Metastatic Breast Carcinoma in the Brain (tissue), 10 donors: ENCODE measurements around a stretch of chr2.

- PRO-cap, 10 experiments, result peak in 3 of 10 experiments; most common plus-strand start chr2:46899275 (in 3); most common minus-strand start chr2:46899175 (in 1)
Observed at GRCh38 chr2:46898973-46899362, 16.6 kb downstream of the MCFD2 start.

DNA sequence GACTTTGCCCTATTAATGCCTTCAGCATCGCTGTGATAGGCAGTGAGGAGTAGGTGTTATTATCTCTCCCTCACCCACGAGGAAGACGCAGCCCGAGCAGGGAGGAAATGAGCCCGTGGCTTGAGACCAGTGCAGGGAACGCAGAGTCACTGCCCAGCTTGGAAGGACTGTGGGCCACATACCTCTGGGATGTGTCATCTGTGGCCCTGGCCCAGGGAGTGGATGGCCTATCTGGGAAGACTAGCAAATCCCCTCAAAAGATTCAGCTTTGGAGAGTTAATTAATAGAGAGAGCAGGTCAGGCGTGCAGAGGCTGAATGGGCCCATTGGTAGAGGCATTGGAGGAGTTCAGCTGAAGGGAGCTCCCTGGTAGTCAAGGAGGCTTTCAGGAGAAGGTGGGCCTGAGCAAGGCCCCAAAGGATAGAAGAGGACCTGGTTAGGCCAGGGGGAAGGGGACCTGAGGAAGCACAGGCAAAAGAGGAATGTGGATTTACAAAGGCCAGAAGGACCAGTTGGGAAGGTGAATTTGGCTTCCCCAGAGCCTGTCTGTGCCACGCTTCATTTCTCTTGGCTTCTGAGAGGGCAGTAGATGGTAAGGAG, 14.2 kb downstream of the TTC7A start:
- PRO-cap, 10 experiments, result peak in 2 of 10 experiments; most common plus-strand start position 283 of the sequence (in 2)

GRCh38 chr2:46983103-46983627, 42.1 kb downstream of the TTC7A start:
- PRO-cap, 10 experiments, result no peak in any of the 10 experiments

DNA sequence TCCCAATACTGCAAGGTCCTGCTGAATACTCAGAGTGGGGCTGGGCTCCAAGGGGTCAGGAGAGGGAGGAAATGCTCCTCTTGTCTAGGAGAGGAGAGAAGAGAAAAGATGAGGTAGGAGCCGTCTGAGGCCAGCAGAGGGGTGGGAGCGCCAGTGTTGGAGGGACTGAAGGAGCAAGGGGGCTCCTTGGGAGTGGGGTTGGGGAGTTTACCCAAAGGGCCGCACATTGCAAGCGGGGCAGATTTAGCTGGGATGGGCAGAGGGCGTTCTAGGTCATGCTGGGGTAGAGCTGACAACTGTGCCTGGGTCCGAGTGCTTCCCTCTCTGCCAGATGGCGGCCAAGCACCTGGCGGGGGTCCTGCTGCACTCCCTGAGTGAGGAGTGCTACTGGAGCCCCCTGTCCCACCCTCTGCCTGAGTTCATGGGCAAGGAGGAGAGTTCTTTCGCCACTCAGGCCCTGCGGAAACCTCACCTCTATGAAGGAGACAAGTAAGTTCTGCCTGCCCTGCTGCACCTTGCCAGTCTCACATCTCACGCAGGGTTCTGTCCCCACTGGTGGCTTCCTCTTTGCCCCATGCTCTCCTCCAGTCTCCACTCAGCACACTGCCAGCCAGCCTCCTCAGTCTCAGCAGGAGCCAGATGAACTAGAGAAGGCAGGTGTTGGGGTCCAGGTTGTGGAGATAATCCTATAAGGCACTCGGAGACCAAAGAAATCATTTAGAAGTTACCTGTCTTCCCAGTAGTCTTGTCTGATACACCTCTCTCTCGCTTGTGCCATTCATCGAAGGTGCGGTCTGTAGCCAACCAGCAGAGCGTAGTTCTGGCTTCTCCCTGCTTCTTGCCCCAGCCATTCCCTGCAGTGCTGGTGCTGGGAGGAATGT, 53.2 kb downstream of the TTC7A start:
- PRO-cap, 10 experiments, result no peak in any of the 10 experiments

DNA sequence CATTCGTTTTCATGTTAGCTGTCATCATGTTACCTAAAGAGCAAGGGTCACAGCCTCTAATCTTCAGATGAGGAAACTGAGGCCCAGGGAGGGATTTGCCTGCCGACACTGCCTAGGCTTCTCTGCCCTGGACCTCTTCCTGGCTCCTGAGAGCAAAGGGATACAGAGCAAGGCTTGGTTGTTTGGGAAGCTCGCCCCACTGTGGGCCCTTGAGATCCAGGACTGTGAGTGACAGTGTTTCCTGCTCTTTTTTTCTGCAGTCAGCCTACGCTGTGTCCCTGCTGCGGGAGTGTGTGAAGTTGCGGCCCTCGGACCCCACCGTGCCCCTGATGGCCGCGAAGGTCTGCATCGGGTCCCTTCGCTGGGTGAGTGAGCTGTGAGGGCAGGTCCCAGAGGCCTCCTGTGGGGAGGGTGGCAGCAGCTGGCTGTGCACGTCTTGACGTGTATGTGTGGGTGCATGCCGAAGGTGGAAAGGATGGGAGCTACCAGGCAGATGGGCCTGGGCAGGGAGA, 70.1 kb downstream of the TTC7A start:
- PRO-cap, 10 experiments, result no peak in any of the 10 experiments

DNA sequence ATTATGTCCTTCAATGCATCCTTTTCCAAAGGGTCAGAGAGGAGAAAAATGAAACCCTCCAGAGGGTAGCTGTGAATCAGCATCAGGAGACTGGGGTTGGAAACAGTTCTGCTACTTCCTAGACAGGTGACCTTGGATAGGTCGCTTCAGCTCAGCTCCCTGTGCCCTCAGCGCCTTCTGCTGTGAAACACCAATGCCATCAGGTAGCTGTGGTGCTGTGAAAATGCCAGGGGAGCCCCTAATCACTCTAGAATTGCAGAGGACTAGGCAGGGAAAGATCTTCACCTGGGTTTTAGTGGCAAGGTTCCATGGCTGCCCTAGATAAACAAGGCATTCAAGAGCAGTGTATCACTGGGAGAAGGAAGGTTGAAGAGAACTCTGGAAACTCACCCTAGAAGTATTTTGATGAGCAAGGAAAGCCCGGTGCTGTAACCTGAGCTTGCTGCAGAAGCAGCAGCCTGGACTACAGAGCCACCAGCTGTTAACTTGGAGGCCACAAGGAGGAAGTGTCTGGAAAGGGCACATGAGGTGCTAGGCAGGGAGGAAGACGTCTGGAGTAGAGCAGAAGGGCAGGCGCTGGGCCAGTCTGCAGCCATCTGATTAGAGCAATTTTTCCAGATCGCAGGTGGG, 75.3 kb downstream of the TTC7A start:
- PRO-cap, 10 experiments, result peak in 1 of 10 experiments; most common plus-strand start position 498 of the sequence (in 1)

DNA sequence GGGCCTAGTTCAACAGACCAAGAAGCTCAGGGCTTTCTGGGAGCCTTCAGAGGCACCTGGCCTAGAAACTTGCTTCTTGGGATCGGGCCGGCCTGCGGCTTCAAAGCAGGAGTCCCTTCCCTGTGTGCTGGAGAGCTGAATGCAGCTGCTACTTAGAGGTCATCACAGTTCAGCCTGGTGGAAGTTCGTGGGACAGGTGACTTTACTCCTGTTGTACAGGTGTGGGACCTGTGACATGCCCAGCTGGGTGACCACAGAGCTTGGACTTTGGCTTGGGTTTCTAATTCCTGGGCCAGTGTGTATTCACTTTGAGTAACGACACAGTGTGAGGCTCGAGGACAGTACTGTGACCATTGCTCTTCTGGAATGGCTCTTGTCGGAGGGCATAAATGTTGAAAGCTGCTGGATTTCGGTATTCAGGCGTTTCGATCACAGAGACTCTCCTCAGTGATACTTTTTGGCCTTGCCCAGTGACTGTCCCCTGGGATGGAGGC, 99.6 kb downstream of the TTC7A start:
- PRO-cap, 10 experiments, result no peak in any of the 10 experiments

GRCh38 chr2:47073679-47074687, 81.1 kb downstream of the STPG4 start:
- PRO-cap, 10 experiments, result no peak in any of the 10 experiments

- PRO-cap, 10 experiments, result no peak in any of the 10 experiments
Observed at GRCh38 chr2:47271541-47271960, 95.2 kb upstream of the CALM2 start.

- PRO-cap, 10 experiments, result no peak in any of the 10 experiments
Observed at GRCh38 chr2:47311158-47311544, 58.0 kb upstream of the EPCAM start.

- PRO-cap, 10 experiments, result no peak in any of the 10 experiments
Observed at GRCh38 chr2:47345882-47346197, 23.3 kb upstream of the EPCAM start.

DNA sequence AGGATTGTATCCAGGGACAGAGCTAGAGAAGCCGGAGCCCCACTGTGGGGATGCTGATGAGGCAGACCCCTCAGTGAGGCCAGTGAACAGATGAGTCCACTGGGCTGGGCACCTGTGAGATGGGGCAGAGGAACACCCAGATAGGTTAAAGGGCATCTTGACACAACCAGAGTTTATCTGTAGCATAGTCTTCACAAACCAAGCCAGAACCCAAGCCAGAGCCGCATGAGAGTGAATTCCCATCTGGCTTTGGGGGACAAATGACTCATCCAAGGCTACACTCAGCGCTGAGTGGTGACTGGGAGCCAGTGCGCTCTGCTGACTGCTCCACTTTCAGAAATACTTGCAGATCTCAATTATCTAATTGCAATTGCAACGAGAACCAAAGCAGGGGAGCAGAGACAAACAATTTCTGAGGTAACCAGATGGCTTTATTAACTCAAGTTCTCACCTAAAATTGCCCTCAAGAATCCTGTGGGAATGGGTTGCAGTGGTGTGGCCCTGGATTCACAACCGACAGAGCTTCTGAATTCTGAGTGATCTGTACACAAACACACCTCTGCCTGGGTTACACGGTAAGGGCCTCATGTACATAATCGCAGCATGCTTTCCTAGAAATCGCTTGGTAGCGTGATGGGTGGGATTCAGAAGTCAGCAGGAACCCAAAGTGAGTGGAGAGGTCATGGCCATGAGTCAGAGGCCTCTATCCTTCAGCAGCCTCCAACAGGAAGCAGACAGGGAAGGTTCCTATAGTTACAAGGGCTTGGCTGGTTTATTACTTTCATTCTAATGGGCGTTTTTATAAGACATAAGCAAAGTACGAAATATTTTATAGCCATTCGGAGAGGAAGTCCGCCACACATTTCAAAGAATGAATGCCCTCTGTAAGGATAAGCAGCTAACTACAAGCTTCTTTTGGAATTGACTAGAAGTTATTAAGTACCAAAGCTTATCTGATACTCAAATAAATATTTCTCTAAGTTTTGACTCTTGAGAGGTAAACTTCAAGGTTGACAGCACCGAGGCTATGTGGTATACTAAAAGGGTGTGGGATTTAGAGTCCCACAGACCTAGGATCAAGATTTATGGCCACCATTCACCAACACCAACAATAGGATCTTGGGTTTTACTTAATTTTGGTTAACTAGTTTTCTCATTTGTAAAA, 14.7 kb upstream of the EPCAM start:
- PRO-cap, 10 experiments, result peak in 2 of 10 experiments; most common plus-strand start position 838 of the sequence (in 2)

DNA sequence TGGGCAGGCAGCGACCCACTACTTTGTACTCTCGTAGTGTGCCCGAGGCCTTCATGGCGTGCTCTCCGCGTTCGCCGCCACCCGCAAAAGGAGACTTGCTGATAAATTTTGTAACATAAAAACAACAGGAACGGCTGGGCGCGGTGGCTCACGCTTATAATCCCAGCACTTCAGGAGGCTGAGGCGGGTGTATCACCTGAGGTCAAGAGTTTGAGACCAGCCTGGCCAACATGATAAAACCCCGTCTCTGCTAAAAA, 91.8 kb upstream of the MSH6 start:
- PRO-cap, 10 experiments, result peak in 7 of 10 experiments; most common minus-strand start position 93 of the sequence (in 5)

DNA sequence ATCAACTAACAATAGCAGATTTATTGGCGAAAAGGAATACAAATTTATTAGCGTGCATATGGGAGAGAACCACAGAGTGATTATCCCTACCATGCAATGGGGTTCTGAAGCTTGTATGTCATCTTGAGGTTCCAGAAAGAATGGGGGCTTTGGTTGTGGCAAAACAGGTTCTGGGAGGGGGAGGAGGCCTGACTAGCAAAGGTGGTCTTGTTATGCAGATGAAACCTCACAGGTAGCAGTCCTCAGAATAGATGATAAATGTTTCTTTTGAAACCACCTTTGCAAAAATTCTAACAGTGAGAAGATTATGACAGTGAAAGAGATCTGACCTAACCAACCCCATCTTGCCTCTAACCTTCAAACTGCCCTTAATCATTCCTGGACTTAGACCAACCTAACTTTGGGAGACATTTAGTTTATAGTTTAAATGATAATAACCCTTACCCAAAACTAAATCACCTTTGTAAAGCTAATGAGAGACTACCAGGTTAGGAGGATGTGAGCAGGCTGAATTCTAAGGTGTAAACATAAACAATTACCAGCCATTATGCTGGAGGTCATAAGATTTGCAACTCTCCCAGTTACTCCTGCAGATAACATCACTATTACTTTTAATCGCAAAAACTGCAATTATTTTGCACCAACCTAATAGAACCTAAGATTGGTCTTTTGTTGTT, 86.7 kb upstream of the MSH6 start:
- PRO-cap, 10 experiments, result no peak in any of the 10 experiments

- PRO-cap, 10 experiments, result no peak in any of the 10 experiments
Observed at GRCh38 chr2:47777440-47778207, 5.3 kb upstream of the MSH6 start.

DNA sequence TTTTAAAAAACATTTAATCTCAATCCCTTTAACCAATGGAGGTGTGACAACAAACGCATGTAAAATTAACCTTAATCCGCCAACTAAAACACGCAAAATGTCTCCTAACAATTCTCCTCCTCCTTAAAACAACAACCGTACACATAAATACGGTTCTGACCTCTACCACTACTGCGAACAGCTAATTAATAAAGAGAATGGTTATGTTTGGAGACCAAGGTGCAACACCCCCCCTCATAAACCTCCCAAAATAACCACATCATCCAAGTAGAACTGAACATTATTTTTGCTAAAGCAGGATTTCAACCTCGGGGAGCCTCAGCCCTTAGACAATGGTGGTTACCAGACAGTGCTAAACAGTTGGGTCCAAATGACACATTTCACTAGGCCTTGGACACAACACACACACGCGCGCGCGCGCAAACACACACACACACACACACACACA, 2.1 kb downstream of the FBXO11 start:
- PRO-cap, 10 experiments, result peak in 6 of 10 experiments; most common plus-strand start position 376 of the sequence (in 5); most common minus-strand start position 334 of the sequence (in 1)

DNA sequence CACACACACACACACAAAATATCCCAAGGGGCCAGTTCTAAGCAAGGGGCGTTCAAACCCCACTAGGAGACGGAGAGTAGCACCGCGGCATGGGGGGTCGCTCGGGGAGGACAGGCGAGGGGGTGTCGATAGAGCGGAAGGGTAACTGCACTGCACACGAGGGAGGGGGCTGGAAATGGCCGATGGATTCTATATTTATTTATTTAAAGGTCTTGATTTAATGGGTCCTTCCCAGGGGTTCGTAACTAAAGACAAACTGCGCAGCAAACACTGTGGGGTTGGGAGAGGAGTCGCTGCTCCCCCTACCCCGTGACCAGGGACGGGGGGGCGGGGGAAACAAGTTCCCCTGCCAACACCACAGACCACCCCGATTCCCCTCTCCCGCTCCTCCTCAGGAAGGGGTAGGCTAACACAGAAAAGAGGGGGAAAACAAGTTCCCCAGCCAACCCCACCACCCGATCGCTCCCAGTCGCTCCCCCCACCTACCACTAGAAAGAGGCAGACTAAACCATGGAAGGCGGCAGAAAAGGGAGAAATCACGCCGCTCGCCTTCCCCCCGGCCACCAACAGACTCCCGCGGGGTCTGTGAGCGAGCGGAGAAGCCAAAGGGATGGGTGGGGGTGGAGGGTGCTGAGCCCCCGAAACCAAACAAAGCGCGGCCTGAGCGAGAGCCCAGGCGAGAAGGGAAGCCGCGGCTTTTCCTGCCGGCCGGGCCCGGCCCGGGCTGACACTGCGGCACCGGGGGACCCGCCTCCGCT, 1.5 kb downstream of the FBXO11 start:
- PRO-cap, 10 experiments, result peak in 6 of 10 experiments; most common plus-strand start position 55 of the sequence (in 1); most common minus-strand start position 732 of the sequence (in 6)

GRCh38 chr2:47907206-47907808, 1.0 kb upstream of the FBXO11 start:
- PRO-cap, 10 experiments, result peak in 9 of 10 experiments; most common minus-strand start chr2:47907691 (in 8)

DNA sequence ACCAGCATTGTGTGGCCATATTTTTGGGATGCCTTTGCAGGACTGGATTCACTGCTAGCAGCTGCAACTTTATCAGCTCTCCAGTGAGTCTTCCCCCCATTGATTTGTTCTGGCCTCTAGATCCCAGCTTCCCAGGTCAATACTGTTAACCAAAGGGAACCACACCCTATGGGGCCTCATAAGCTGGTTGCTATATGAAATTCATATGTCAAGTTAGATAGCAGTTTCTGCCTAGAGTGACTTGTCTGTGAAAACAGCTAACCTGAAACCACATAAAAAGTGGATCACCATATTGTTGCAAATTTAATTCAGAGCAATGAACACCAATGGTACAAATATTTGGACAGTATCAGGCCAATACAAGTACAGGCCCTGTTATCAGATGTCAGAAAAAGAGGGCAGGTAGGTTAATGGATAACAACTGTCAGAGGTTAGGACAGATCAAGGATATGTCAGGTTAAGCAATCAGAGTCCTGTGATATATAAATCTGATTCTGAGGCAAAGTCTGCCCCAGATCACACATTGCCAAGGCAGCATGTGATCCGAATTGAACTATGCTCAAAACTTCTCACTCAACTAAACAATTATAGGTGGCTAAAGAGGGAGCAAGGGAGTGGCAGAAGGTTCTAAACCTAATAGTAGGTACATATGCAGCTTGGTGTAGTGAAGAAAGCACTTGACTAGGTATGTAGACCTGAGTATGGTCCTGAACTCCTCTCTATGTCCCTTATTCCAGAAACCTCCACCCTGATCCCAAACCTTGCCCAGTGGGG, 94.7 kb upstream of the FOXN2 start:
- PRO-cap, 10 experiments, result no peak in any of the 10 experiments

GRCh38 chr2:48420054-48420438, 20.5 kb upstream of the PPP1R21 start:
- PRO-cap, 10 experiments, result no peak in any of the 10 experiments